MCF 10A (cell line): ENCODE results near the gene C1QL1.

DNA sequence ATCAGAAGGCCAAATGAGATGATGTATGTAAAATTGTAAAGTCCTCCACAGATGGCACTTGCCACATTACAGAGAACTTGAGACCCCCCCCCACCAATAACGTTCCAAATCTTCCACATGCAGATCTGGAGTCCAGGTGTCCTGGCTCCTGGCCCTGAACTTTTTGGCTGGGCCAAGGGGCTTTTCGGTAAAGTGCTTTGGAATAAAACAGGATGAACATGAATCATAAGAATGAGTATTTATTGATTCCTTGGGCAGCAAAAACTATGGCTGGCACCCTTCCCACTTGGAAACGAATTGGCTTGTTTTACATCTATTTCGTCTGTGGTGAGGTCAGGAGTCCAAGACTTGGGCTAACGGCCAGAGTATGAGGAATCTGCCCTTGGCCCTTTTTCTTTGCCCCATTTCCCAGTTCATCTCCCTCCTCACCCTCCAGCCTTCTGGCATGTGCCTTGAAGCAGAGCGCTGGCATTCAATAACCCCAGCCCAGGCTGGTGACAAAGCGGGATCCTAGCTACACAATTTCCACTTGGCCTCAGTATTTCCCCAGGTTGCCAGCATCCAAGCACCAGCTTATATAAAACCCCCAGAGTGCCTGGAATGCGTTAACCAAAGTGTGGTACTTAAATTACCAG lies 4.1 kb upstream of the UBTF start:
- PRO-cap, result no peak
- RRBS, result no CpG with 5 or more reads among the region's 8 CpGs

DNA sequence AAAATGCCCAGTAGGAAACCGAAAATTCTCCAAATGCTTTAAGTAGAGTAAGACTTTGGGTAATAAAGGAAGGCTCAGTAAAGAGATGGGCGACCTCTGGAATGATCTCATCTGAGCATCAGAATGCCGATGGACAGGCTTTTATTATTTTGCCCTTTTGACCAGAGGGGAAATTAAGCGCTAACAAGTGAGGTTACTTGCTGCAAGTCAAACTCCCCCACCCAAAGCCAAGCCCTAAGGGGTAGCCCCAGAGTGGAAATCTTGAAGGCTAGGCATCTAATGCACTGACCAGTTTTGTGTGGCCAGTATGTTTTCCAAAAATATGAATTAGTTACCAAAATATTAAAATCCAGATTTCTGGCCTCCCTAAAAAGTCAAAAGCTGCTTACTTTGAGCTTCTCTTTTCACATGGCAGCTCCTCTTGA lies 877 bp upstream of the GJC1 start:
- PRO-cap, result no peak
- RRBS, result no CpG with 5 or more reads among the region's 4 CpGs

- PRO-cap, result no peak
- RRBS, result 95% methylated on average over 5 of the region's 51 CpGs
These were observed 4.0 kb downstream of the GFAP start for GRCh38 chr17:44911094-44911846.

DNA sequence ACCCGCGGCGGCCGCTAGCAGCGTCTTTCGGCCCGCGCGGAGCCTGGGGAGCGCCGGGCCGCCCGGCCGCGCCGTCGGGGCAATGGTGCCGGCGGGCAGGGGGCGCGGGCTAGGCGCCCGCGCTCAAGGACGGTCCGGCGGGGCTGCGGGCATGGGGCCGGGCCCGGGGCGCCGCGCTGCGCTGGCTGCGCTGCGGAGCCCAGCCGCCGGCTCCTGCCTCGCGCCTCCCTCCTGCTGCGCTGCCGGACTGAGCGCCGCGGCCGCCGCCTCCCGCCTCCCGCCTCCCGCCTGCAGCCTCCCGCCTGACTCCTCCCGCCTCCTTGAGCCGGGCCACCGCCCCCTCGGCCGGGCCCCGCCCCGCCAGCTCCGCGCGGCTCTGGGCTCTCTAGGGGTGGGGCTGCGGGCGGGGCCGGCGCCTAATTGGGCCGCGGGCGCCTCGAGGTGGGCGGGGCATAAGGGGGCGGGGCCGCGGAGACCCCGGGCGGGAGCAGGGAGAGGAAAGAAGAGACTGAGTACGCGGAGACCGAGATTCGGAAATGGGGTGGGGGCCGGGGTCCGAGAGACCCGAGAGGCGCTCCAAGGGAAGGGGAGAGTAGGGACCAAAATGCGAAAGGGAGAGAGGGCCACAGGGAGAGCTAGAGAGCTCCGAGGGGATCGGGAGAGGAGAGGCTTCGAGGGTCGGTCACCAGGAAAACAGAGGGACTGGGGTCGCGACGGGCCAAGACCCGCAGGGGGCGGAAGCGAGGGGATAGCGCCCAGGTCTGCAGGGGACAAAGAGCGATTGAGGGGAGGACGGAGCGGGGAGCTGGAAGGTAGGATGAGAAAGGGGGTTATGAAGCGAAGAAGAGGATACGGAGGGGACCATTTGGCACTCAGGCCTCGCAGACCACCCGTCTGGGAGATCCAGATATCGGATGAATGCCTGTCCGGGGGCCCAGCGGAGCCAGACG lies at the start of gene C1QL1:
Gene C1QL1 (minus strand): TSS at position 249 of the 950 bp plus-strand sequence.
- PRO-cap, result bidirectional peak, plus-strand start at position 469 of the sequence, minus-strand start at position 241 of the sequence
- RRBS, result 6% methylated on average over 59 of the region's 106 CpGs

GRCh38 chr17:45093556-45093779 lies 32.4 kb downstream of the NMT1 start:
- PRO-cap, result no peak
- RRBS, result no CpG with 5 or more reads among the region's 4 CpGs

GRCh38 chr17:45112221-45112833 lies 20.0 kb downstream of the PLCD3 start:
- PRO-cap, result no peak
- RRBS, result no CpG with 5 or more reads among the region's 11 CpGs

DNA sequence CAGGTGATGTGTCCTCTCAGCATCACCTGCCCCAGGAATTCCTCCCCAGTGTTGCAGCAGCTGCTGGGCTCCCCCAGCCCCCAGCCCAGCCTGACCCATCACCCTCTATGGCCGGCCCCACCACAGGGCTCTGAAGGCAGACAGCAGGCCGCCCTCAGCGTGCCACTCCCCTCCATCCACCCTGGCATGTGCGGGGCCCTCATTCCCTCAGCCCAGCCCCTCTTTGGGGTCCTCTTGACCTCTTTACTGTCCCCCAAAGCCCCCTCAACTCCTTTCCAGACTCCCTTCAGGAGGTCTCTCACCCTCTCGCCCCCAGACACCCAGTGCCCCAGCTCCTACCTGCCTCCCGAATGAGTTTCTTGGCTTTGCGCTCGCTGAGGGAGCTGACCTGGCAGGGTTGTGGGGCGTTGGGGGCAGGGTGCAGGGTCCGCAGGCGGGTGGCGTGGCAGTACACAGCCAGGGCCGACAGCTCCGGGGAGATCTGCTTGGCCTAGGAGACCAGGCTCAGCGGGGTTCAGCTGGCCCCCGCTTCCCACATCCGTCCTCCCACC lies 17.5 kb downstream of the PLCD3 start:
- PRO-cap, result no peak
- RRBS, result no CpG with 5 or more reads among the region's 17 CpGs

GRCh38 chr17:45122635-45123102 lies 9.6 kb downstream of the PLCD3 start:
- PRO-cap, result no peak
- RRBS, result no CpG with 5 or more reads among the region's 11 CpGs

DNA sequence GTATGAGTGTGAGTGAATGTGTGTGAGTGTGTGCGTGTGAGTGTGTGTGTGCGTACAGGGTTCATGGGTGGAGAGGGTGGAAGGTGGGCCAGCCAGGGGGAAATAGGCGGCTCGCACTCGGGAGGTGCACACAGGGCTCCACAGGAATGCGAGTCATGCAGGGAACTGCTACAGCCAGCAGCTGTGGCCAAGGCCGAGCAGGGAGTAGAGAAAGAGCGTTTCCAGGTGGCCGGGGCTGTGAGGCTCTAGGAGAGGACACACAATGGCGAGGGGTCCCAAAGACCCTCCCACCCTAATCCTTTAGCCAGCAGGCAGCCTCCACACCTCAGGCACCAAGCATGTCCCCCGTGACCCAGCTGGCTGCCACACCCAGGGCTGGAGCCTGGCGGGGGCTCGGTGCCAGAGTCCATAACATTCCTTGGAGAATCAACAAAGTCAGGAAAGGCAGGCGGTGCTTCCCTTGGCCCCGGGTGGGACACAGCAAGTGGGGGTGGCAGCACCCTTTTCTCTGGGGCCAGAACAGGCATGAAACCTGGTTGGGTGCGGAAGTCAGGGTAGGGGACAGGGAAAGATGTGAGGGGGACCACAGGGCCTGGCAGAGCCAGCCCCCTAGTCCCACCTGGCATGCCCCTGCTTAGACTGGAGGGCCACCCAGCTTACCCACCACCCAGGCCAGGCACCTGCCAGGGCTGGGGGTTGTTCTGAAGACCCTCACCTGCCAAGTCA lies 4.4 kb downstream of the PLCD3 start:
- PRO-cap, result no peak
- RRBS, result no CpG with 5 or more reads among the region's 16 CpGs

GRCh38 chr17:45170514-45170787 lies 8.8 kb downstream of the HEXIM2 start:
- PRO-cap, result no peak
- RRBS, result no CpG with 5 or more reads among the region's 5 CpGs

DNA sequence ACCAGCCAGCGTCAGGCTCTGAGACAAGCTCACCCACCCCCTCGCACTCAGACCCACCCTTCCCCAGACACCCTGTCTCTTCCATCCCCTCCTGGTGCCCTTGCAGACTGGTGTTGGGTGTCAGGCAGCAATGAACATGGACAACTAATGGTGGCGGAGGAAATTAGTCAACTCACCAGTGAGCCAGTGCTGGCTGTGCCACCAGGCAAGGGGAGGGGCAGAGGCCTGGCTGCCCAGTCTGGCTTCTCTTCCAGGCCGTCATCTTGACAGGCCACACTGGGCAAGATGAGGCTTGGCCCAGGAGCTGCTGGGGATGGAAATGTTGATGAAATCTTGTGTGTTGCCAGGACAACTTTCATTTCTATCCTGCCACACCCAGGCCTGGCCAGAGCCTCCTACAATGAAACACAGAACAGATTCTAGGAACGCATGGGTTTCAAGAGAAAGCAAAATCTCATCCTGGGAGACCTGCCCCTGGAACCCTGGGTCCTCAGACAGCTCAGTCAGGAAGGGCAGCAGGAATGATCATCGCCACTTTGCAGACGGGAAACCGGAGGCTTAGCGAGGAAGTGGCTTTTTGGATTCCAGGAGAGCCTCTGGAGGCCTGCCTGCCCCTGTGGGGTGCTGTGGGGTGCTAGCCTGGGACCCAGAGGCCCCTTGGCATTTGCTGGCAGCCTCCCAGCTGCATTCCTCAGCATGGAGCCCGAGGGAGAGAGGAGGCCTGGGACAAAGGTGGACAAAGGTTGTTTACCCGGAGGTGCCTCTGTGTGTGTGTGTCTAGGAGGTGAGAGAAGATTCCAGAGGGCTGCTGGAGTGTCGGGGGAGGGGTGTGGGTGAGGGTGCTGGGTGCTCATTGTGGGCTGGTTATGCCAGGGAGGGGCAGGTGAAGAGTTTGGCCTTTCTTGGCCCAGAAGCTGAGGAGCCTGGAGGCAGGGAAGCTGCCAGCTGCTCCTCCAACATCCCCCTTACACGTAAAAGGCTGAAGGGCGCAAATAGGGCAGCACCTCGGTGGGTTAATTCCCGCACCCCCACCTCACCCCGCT lies 9.4 kb downstream of the HEXIM2 start:
- PRO-cap, result bidirectional peak, plus-strand start at position 415 of the sequence, minus-strand start at position 278 of the sequence; bidirectional peak, plus-strand start at position 910 of the sequence, minus-strand start at position 775 of the sequence
- RRBS, result no CpG with 5 or more reads among the region's 17 CpGs

DNA sequence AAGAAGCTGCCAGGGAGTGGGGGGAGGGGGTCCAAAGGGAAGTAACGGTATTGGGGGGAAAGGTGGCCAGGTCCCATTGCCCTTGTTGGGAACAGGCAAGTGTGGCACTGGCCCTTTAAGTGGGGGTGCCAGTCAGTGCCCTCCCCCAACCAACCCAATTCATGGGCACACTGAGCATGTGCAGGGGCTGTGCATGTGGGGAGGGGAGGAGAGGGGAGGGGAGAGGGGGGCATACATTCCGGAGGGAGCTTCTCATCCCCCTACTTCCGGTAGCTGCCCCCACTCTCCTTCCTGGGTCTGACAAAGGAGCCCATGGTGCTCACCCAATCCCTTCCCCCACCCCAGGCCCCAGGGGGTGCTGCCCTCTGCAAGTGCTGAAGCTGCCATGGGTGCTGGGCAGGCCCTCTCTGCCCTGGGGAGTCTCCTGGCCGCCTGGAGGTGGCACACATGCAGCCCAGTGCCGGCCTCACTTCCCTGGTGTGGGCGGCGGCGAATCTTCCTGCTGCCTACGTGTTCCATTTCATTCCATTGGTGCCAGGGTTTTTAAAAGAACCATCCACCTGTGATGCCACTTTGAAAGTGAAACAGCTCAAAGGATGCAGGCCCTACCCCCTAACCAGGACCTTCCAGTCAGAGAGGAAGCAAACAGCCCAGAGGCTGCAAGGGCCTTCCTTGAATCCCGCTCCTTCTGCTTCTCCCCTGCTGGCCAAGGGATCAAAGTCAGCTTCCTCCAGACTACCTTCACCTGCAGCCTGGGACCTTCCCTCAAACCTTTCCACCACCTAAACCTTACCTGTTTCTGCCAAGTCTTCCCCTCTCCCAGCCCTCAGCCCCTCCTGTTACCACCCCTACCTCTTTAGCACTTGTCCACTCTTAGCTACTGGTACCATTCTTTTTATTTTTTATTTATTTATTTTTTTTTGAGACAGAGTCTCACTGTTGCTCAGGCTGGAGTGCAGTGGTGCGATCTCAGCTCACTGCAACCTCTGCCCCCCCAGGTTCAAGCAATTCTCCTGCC lies 11.2 kb downstream of the HEXIM2 start:
- PRO-cap, result bidirectional peak, plus-strand start at position 282 of the sequence, minus-strand start outside the sequence; bidirectional peak, plus-strand start at position 469 of the sequence, minus-strand start at position 440 of the sequence; bidirectional peak, plus-strand start at position 633 of the sequence, minus-strand start at position 581 of the sequence
- RRBS, result no CpG with 5 or more reads among the region's 11 CpGs

DNA sequence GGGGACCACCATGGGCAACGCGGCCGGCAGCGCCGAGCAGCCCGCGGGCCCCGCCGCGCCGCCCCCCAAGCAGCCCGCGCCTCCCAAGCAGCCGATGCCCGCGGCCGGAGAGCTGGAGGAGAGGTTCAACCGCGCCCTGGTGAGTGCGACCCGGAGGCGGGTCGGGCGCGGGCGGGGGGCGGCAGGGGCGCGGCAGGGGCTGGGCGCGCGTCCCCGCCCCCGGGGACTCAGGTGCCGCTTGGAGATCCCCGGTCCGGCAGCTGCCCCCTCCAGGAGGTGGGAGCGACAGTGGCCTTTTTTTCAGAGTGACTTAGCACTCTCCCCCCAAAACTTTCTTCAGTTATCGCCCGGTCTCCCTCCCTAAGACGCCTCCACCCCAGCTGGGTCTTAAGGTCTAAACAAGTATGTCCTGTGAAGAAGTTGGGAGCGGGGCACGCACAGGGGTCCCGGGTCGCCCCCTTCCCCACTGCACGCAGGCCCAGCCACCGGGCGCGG lies 477 bp downstream of the FMNL1 start:
- PRO-cap, result no peak
- RRBS, result 16% methylated on average over 39 of the region's 49 CpGs

DNA sequence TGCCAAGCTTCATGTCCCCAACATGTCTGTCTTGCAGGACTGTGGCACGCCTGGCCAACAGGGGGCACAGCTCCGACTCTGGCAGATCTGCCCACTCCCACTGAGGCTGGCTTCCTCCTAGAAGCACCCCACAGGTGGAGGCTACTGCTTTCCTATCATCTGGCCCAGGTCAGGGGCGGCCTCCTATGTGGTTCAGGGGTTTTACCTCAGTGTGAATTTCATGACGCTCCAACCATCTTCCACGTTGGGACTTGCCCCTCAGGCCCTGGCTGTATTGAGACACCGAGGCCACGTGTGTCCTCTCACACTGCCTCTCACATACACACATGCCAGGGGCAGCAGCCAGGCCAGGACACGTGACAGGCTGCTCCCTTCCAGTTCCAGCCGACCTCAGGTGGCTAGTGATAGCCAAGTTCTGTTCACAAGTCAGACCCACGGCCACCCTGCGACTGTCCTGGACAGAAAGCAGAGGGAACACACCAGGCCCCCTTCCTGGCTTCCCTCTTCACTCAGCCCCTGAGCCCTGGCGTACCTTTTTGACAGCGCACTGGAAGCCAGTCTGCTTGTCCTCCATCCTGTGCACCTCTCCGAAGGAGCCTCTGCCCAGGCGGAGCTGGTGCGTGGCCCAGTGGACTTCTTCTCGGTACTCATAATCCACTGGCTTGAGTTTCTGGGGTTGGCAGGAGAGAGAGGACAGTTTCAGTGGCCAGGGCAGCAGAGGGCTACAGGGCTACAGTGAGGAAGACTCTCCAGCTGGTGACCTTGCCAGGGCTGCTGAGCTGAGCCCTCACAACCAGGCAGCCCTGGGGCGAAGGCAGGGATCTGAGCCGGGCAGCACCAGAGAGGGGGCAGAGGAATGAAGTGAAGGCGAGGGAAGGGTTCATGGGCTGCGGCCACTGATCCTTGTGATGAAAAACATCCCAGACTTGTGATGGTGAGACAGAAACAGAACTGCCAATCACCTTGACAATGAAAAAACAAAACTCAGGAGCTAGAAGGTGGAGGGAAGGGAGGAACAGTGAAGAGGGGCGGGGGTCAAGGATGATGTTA lies 22.7 kb upstream of the SPATA32 start:
- PRO-cap, result no peak
- RRBS, result no CpG with 5 or more reads among the region's 22 CpGs

GRCh38 chr17:45291189-45291709 lies 25.6 kb downstream of the MAP3K14 start:
- PRO-cap, result no peak
- RRBS, result no CpG with 5 or more reads among the region's 5 CpGs

DNA sequence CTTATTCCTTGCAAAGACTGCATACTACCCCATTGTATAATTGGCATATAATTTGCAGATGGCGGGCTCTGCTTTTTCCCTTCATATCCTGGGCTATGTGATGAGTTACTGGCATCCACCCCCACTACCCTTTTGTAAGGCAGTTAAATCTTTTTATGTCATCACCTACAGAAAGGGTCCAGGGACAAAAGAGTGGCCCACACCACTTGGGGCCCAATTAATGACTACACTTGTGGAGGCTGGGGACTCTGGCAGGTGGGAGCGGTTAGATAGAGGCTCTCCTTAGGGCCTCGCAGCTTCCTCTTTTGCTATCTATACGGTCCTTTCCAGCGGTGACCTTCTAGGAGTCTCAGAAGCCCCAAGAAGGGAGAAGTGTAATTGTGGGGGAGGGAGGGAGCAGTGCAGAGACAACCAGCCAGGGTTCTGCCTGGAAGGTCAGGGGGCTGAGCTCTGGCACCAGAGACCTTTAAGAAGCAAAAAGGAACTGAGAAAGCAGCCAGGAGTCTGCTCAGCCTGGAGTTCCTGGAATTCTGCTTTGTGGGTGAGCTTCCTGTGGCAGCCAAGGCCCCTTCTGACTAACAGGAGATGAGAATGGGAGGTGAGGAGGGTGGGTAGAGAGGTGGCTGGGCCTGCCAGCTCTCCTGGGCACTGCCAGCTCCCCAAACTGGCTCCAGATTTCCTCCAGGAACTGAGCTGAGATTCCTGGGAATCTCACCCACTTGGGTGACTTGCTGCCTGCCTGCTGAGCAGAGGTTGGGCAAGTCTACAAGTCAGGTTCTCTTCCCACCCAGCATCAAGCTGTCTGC lies 16.2 kb upstream of the MAP3K14 start:
- PRO-cap, result no peak
- RRBS, result no CpG with 5 or more reads among the region's 5 CpGs

GRCh38 chr17:45404886-45406196 lies 27.3 kb downstream of the ARHGAP27 start:
- PRO-cap, result no peak
- RRBS, result 71% methylated on average over 2 of the region's 65 CpGs

- PRO-cap, result no peak
- RRBS, result no CpG with 5 or more reads among the region's 11 CpGs
These were observed 20.7 kb downstream of the ARHGAP27 start for GRCh38 chr17:45411490-45412832.

GRCh38 chr17:45413323-45413875 lies 19.3 kb downstream of the ARHGAP27 start:
- PRO-cap, result no peak
- RRBS, result no CpG with 5 or more reads among the region's 12 CpGs

DNA sequence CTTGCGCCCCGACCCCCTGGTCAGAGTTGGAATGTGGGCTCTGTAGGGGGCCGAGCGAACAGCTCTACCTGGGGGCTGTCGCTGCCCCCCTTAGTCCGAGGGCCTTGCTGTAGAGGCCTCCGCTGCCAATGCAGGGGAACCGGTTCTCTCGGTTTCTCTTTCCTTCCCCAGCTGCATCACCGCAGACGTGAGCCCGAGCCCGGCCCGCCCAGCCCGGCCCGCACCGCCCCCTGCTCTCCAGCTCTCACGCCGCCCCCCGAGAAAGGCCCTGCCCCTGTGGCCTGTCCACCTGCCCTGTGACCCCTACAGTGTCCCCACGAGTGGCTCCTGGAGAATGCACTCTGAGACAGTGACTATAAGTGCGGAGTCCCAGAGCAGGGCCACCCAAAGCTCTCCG lies 1.9 kb downstream of the ARHGAP27 start:
- PRO-cap, result no peak
- RRBS, result 96% methylated on average over 4 of the region's 23 CpGs